H4 (cell line): ENCODE data around the gene AP5M1.

- RAMPAGE, long total RNA: no peak
These were observed 89.6 kb downstream of the PELI2 start for GRCh38 chr14:56207807-56208307.

DNA sequence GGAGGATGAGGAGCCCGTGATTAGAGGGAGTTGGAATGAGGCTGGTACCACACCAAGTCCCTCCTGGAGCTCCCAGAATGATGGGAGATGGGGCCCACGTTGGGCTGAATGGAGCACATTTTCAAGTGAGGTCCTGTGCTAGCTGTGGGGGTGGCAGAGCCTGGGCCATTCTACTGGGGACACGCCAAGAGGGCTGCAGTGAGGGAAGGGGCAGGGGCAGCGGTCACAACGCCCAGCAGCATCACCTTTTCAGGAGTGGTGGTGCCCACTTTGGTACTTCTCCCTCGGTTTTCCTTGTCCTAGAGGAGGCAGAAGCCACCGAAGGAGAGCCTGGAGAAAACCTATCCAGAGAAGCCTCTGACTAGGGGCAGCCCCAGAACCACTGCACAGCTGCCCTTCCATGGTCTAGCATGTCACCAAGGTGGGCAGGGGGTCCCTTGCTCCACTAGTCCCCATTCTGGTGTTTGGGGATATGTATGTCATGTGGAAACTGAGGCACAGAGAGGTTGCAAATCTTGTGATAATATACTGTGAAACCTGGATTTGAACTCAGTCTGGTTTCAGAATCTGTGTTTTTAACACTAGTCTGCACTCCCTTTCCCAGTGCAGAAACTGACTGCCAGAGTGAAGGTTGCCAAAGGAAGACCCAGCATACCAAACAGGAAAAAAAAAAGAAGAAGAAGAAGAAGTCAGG, 107.3 kb downstream of the PELI2 start:
- RAMPAGE, long total RNA: no peak

GRCh38 chr14:56271514-56272207, 153.4 kb downstream of the PELI2 start:
- RAMPAGE, long total RNA: no peak

GRCh38 chr14:56580405-56581506, 1.2 kb downstream of the TMEM260 start:
- RAMPAGE, long total RNA: no peak

DNA sequence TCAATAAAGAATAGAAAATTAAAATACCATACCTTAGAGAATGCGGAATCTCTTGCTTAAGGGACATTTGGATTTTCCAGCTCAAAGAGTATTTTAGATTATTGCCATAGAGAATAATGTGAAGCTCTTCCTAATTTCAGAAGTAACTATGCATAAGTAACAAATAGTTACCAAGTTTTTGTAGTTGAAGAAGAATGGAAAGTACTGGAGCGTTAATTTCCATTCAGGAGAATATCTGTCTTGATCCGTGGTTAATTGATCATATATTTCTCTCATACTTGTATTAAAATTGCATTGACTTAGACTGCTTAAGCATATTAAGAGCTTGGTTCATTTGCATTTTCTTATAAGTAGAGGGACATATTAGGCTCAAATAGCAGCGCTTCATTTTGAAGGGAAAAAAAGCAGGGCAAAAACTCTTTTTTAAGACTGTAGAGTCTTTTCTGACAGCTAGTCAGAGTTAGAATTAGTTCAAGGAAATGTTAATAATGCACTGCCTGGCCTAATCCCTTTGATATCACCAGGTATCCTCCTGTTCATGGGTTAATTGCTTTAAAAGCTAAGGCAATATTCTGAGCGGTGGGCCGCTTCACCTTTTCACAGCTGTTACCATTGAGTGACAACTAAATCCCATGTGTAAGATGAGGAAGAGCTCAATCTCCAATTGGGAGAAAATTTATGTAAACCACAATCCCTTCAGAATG, 10.4 kb downstream of the TMEM260 start:
- RAMPAGE, long total RNA: no peak

DNA sequence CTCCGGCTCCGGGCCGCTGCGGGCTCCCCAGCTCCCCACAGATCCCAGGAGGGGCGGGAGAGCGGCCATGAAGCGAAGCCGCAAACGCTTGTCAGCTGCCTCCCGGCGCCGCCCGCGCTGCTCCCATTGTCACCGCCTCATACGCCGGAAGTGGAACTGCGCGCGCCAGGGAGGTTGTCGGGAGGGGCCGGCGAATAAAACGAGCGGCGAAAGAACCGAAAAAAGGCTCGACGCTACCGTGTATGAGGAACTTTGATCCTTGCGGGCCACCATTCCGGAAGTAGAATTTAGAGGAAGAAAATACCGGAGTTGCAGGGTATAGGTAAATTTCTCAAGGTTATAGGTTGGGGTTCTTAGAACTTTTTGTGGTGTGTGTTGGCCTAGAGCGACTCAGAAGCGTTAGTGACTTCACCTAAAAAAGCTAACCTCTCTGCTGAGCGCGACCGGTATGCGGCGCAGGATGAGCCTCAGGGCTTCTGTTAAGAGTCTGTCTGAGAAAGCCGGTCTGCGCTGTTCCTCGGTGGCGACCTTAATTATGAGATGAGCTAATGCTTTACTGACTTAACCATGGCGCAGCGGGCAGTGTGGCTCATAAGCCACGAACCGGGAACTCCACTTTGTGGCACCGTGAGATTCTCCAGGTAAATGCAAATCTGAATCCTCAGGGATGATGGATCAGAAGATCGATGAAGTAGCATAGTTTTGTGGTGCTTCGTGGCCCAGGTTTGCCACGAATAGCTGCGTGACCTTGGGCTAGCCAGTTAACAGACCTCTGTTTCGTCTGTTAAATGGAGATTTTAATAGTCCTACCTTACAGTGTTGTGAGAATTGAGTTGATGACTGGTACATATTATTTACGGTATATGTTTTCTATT, at the start of gene AP5M1:
Gene AP5M1 (plus strand): TSS at position 224 of the 875 bp plus-strand sequence.
- RAMPAGE, long total RNA: no peak

DNA sequence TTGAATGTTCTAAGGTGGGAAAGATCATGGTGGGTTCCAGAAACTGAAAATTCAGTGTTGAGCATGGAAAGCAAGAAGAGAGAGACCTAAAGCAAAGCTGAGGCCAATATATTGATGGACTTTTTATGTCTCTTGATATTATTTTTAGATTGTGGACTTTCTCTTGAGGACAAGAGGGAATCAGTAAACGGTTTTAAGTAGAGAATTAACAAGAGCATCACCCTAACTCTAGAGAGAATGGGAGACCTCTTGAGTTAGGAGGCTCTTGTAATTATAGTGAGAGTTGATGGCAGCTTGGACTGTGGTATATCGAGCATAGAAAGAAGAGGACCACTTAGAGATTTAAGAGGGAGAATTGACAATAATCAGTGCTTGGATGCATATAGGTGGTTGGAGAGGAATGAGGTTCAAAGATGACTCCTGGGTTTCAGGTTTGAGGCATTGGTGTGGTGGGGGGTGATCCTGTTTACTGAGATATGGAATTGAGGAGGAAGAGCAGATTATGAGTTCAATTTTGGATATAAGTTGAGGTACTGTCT, 17.2 kb downstream of the NAA30 start:
- RAMPAGE, long total RNA: no peak

GRCh38 chr14:57963117-57963574, 97.3 kb upstream of the SLC35F4 start:
- RAMPAGE, long total RNA: no peak

- RAMPAGE, long total RNA: no peak
These were observed 73.9 kb downstream of the ARMH4 start for GRCh38 chr14:58078010-58078547.

GRCh38 chr14:58098326-58099161, 53.5 kb downstream of the ARMH4 start:
- RAMPAGE, long total RNA: no peak

- RAMPAGE, long total RNA: no peak
These were observed 44.6 kb upstream of the TOMM20L start for GRCh38 chr14:58351012-58351673.

- RAMPAGE, long total RNA: no peak
These were observed 75.9 kb downstream of the KIAA0586 start for GRCh38 chr14:58503402-58503921.

DNA sequence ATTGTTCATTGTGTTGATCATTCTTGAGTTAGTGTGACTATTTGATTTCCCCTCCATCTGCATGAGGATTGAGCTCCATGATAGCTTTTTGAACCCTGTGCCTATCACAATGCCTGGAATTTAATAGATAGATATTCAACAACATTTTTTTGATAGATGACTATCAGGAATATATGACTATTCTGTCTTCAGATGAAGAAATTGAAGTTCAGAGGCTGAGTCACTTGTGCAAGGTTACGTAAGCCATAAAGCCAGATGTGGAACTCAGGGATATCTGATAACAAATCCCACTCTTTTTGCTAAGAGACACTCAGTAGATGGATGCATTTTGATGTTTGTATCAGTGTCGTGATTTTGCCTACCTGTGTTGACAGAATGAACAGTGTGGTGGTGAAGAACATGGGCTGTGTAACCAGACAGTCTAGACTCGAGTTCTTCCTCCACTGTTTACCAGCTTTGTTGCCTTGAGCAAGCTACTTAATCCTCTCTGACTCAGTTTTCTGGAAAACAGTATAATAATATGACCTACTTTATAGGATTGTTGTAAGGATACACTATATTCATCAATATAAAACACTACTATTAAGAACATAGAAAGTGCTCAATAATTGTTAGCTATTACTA, 93.9 kb downstream of the DAAM1 start:
- RAMPAGE, long total RNA: no peak

GRCh38 chr14:60166144-60166629, 989 bp upstream of the DHRS7 start:
- RAMPAGE, long total RNA: no peak

- RAMPAGE, long total RNA: no peak
These were observed 43.5 kb downstream of the PPM1A start for GRCh38 chr14:60292200-60293318.

DNA sequence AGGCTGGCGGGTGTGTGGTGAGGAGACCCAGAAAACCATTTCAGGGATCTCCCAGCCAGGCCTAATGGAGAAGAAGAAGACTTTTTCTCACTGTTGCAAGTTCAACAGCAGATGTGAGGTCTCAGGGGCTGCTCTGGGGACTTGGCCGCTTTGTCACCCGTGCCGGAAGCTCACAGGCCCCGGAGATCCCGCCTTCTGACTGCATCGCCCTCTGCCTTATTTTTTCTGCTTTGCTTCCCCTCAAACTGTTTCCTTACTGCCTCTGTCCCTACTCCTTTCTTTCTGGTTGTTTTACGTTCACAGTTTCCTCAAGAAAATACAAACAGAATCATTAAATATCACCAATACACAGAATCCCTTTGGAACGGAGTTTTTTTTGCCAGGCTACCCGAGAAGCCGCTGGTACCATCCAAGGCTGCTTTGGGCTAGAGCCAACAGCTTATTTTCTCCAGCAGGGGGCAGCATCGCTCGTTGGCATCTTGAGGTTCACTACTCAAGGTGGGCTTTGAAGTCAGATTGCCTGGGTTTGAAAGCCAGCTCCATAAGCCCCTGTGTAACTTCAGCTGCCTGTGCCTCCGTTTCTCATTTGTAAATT, 82.6 kb downstream of the PPM1A start:
- RAMPAGE, long total RNA: no peak

- RAMPAGE, long total RNA: no peak
These were observed 71.8 kb downstream of the MNAT1 start for GRCh38 chr14:60806415-60806752.

DNA sequence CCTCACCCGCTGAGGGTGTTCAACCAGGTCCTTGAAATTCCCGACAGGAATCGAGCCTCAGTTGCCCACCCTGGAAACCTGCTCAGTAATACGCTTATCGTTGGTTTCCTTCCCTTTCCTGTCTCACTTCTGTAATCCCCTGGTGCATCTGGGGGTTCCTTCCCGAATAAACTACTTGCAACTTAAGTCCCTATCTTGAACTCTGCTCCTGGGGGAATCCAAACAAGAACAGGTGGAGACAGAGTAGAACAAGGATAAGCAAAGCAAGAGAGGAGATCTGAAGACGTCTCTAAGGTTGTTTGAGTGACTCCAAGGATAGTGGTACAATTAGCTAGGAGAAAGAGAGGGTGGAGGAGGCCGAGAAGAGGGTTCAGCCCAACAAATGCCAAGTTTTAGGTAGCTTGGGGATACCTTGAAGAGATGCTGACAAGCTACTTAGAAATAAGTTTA, 113.7 kb downstream of the PRKCH start:
- RAMPAGE, long total RNA: no peak

GRCh38 chr14:61477634-61478153, 156.3 kb downstream of the PRKCH start:
- RAMPAGE, long total RNA: no peak

- RAMPAGE, long total RNA: no peak
These were observed 133.6 kb upstream of the HIF1A start for GRCh38 chr14:61561374-61562482.